NALM6 (cell line): ENCODE measurements around a stretch of chr17.

DNA sequence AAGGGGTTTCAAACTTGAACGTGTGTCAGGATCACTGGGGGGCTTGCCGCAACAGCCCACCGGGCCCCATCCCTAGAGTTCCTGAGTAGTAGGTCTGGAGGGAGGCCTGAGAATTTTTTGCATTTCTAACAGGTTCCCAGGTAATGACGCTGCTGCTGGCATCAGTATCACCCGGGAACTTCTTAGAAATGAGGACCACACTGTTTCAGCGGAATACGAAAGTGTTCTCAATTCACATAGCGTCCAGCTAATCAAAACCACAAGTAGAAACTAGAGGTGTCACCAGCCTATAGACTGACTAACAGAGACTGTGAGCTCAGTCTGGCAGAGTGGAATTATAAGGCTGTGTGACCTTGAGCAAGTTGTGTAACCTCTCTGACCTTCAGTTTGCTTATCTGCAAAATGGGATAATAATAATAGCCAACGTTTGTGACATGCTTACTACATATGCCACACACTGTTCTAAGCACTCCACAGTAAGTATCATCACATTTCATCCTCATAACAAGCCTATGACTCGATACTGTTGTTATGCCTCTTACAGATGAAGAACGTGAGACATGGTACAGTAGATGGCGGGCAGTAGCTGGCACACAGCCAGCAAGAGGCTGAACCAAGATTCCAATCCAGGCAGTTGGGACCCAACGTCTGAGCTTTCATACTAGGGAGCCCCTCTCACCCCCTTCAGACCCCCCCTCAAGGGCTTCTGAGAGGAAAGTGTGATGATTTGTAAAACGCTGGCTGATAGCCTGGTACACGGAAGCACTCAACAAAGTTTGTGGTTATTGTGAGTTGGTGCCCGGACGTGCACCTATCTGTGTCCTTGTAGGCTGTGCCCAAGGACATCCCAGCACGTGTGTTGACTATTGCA is 4.6 kb upstream of the ICAM2 start:
- PRO-cap = no peak

DNA sequence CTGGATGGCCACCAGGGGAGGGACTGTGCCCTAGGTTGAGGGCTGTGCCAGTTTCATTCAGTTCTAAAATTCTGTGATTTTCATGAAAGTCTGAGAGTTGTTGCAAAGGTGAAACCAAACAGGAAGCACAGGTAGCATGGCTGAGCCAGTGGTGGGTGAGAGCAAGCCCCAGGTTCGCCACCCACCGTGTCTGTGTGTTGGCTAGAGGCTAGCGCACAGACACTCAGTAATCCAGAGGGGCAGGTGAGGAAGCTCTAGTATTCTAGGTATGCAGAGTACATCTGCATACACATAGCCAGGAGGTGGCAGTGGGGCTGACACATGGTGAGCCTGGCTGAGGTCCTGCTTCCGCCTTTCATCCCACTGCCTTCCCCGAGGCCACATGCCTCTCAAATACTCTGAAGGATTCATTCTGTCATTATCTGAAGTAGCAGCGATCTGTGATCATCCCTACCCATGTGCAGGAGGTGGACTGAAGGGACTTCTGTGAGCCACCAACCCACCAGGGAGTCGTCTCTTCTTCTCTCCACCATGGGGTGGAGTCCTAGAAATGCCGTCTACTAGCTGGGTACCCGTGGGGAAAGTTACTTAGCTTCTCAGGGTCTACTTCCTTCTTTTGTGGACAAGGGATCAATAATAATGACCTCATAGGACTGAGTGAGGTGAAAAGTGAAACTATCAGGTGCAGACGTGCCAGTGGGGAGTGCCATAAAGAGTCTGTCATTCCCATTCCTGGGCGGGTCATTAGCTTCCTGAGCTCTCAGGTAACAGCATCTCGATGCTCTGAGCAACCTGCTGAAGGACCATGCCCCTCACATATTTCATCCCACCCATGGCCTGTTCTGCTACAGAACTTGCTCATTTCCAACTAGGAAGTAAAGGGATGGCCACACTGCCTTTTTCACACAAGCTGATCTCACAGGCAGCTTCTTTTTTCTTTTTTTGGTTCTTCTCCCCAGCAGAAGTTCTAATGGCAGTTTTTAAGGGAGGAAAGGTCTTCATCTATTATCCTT is 36.1 kb upstream of the ICAM2 start:
- PRO-cap = no peak

GRCh38 chr17:64074192-64074757 is 53.8 kb upstream of the ICAM2 start:
- PRO-cap = no peak

- PRO-cap = no peak
Observed at GRCh38 chr17:64152389-64152953, 22.5 kb upstream of the ERN1 start.

- PRO-cap = no peak
Observed at GRCh38 chr17:64174558-64175434, 44.9 kb upstream of the ERN1 start.

DNA sequence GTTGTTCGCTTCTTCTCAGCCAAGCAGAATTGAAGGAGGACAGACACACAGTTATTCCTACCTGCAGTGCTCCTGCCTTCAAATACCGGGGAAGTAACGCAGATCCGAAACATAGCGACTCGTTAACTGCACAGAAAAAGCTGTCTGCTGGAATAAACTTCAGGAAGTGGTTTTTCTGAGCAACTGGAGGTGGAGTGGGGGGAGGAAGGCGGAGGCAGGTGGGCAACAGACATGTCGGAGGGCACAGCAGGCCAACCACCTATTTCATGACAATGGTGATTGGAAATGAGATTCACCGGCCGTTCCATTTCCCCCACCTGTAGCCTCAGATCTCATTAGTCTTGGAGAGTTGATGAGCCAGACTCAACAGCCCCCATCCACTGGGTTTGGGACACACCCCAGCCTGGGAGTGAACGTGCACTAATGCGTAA is 7.6 kb upstream of the PECAM1 start:
- PRO-cap = no peak

DNA sequence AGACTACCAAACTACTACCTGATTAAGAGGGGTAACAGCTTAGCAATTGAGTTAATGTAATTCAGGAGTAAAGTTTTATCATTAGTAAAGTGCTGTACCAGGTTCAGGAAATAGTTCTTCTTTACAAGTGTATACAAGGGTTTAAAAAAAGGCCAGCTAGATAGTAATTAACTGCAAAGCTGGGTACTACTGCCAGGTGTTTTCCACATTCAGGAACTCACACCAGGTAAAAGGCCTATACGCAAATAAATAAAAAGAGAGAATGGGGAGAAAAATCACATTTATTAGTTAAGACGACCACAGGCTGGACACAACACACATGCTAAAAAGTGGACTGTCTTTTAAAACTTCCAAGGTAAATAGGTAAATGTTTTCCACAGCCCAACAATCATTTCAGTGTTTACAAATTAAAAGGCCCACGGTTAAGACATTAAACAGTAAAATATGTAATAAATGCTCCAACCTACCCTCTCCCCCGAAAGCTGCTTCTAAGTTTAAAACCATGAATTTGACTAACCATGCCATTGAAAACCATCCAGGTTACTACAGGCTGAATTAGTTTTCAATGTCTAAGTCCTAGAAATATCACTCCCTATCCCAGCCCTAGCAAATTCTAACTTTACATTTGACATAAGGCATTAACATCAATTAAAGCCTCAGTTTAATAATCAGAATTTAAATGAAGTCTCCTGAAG is 1.3 kb upstream of the POLG2 start:
- PRO-cap = no peak

DNA sequence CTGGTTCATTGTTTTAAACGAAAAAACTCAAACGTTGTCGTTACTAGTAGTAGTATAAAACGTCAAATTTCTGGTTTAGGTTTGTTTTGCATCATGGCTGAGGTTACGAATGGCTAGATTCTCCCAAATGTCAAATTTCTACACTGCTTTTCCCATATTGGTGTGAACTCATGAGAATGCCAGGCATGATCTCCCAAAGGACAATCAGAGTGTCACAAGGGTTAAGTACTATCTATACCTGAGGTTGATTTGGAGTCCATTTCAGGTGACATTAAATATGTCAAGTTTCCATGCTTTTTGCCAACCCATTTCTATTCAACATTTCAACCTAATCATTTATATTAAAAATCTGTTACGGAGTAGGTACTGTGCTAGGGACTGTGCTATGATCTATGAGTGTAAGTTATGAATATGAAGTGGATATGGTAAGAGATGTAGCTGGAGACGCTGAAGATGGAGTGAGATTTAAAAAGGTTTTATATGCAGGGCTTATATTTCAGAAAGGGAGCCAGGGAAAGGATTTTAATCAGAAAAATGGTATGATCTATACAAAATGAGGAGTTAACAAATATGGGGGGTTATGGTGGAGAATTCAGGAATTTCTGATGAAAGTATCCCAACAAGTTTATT is 6.5 kb downstream of the CEP95 start:
- PRO-cap = no peak

- PRO-cap = no peak
Observed at GRCh38 chr17:64529259-64529877, 22.6 kb downstream of the CEP95 start.

DNA sequence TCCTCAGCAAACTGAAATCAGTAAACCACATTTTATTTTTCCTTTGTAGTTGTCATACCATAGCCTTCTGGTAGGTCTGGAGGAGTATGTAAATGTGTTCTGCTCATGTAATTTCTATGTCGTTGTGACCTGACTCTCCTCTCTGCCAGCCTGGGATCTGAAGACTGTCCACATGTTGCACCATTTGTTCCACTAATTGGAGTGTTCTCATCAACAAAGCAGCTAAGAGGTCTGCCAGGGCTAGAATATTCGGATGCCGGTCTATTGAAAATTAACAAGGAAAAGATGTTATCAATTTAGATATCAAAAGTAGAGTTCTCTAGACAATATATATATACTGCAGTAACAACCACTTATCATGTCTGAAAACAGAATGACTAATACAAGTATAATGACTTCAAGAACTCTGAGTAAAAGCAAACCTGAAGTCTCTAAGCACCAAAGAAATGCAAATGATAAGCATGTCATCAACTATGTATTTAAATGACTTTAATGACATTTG is 74.0 kb downstream of the CEP95 start:
- PRO-cap = no peak

GRCh38 chr17:64641293-64641881 is 20.7 kb downstream of the SMURF2 start:
- PRO-cap = no peak

- PRO-cap = no peak
Observed at GRCh38 chr17:64774669-64775245, 112.7 kb upstream of the SMURF2 start.

- PRO-cap = no peak
Observed at GRCh38 chr17:64780030-64781024, 118.2 kb upstream of the SMURF2 start.

DNA sequence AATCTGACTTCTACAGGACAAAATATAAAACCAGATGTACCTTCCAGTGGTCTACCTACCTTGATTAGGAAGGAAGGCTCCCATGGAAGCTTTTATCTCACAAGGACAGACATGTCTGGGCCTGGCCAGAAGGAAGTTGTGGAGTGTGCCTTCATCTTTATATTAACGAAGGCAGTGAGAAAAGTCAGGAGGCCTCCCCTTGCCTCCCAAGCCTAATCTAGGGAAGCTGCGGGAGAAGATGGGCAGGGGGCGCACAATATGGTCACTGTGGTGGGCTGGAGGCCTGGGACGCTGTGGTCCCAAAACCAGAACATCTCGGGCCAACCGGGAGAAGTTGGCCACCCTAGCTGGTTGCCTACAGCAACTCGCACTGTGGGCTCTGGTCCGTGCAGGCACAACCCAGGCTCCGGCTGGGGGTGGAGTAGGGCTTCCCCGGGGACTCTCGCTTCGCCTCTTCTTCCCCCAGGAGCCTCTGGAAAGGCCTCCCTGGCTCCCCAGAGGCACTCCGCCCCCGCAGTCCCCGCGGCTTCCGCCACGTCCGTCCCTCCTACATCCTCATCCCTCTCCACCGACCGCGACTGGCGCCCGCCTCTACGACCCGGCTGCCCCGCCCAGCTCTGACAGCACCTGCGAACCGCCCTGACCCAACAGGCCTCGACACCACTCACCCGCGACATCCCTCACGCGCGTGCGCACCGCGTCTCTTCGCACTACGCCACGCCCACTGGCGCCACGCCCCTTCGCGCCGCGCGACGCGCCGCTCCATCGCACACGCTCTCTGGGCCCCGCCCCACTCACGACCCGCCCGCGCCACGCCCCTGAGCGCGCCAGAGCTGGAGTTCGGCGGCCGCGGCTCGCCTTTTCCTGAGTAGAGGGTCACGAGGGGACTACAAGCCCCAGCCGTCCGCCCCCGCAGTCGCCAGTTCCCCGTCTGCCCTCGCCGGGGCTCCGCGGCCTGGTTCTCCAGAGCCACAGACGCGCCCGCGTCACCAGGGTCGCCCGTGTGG is 55.9 kb upstream of the LRRC37A3 start:
- PRO-cap = unidirectional peak, minus-strand start at position 372 of the sequence; bidirectional peak, plus-strand start at position 830 of the sequence, minus-strand start at position 933 of the sequence

- PRO-cap = no peak
Observed at GRCh38 chr17:65016327-65016711, 40.2 kb downstream of the GNA13 start.

- PRO-cap = no peak
Observed at GRCh38 chr17:65047729-65048944, 8.4 kb downstream of the GNA13 start.

DNA sequence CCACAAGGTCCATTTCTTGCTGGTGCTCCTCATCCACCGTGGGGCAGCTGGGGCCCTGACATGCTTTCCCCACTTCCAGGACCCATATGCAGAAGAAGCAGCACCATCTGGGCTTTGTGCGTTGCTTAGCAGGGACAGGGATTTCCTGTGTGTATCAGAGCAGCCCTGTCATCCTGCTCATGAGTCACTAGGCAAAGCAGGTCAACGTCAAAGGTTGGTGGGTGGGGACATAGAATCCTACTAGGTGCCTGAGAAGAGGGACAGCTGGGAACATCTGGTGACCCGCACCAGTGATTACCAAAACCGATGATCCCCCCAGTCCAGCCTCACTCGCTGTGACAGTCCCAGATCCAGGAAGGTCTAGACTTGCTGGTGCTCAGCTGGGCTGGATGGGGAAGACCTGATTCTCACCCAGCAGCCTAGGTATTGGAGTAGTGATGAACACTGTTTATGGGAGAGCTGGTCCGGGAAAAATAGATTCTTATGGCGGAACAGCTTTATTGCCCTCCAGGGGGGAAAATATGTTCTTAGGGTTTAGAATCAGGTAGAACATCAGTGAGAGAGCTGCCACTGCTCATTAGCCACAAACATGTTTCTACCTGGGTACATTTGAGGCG is 27.1 kb downstream of the RGS9 start:
- PRO-cap = bidirectional peak, plus-strand start at position 326 of the sequence, minus-strand start at position 88 of the sequence

DNA sequence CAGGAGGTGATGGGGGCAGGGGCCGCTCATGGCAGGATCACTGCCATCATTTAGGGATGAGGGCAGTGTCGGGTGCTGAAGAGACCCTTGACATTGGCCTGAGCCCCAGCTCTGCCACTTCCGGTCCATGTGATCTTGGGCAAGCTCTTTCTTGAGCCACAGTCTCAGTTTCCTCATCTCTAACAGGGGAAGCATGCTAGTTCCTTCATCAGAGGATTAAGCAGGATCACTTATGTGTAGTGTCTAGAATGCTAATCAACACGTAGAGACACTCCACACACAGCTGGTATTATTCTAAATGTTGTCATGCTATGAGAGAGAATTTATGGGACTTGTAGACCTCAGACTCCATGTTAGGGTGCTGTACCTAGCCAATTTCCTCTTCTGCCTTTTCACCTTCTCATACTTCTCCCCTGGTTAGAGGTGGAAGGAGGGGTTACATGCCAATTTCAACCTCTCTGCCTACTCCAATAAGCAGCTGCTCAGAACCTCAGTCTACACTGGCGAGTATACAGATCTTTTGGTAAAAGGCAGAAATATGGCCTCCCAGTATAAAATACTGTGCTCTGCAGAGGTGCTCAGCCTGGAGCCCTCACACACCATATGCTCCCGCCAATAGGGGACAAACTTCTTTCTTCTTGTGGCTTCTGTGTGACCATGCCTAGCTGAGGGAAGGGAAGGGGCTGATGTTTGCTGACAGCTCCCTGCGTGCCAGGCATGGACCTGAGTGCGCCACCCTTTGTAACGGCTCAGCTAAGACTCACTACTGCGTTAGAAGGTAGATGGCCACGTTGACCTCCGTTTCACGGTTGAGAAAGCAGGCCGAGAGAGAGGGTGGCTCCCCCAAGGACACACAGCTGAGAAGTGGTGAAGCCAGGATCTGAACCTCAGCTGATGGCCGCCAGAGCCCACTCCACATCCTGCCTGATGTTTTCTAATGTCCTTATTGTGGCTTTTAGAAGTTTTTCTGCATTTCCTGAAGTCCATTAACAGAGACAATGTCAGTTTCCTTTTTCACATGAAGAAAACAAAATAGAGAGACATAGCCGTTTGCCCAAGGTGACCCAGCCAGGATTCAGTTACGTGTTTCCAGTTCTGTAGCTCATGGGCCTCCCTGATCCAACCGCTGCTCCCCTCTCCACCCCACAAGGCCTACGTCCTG is 44.8 kb downstream of the RGS9 start:
- PRO-cap = bidirectional peak, plus-strand start at position 668 of the sequence, minus-strand start at position 617 of the sequence; bidirectional peak, plus-strand start at position 1,092 of the sequence, minus-strand start at position 866 of the sequence

DNA sequence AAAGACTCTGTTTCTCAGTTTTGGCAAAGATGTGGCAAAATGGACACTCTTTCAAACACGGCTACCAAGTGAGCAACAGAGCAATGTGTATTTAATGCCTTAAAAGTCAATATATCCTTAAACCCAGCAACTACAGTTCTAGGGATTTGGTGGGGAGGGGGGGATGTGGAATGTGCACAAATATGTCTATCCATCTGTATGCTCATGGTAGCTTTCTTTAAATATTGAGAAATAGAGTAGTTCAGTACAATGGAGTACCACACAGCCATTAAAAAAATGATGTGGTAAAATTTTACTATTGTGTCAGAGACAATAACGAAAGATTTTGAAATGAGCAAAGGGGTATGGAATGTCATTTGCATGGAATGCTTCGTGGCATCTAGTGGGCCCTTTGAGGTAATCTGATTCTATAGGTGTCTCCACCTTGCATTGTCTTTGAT is 108.1 kb downstream of the AXIN2 start:
- PRO-cap = no peak

- PRO-cap = no peak
Observed at GRCh38 chr17:65515492-65516000, 45.9 kb downstream of the AXIN2 start.